Adrenal gland (tissue), 7 donors: ENCODE measurements around the genes SEC14L2, MTFP1, OSBP2, SMTN and EIF4ENIF1.

GRCh38 chr22:30307104-30307320 is 17.7 kb upstream of the CASTOR1 start:
- PRO-cap, 3 experiments: no peak in any of the 3 experiments
- RAMPAGE, long total RNA, 4 experiments: no peak in any of the 4 experiments
- RRBS: no CpG with 5 or more reads among the region's 2 CpGs

- PRO-cap, 3 experiments: no peak in any of the 3 experiments
- RAMPAGE, long total RNA, 4 experiments: no peak in any of the 4 experiments
- RRBS: no CpG with 5 or more reads among the region's 7 CpGs
These were observed 16.2 kb downstream of the TBC1D10A start for GRCh38 chr22:30310428-30310959.

DNA sequence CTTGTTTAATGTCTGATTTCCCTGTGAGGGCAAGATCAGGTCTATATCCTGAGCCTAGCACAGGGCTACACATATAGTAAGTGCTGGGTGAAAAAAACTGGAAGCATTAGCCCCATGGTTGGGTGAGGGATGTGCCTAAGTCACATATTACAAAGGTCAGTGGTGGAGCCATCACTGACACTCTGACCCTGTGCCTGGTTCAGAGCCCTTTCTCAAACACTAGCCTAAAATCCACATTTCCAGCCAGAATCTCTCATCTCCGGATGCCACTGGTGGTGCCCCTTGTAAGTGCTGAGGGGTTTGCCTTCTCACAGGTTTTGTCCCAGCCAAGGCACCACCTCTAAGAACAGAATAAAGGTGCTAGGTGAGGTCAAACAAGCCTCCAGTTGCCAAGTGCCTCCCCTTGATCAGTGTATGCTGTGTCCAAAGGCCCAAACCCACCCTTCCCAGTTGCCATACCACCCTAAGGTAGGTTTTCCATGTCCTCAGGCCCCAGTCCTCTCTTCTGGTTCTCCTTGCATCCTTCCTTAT is 8.9 kb downstream of the TBC1D10A start:
- PRO-cap, 3 experiments: no peak in any of the 3 experiments
- RAMPAGE, long total RNA, 4 experiments: no peak in any of the 4 experiments
- RRBS: no CpG with 5 or more reads among the region's 1 CpG

GRCh38 chr22:30375287-30375717 is 11.9 kb downstream of the RNF215 start:
- PRO-cap, 3 experiments: no peak in any of the 3 experiments
- RAMPAGE, long total RNA, 4 experiments: no peak in any of the 4 experiments
- RRBS: 87% methylated on average over 4 of the region's 10 CpGs

- PRO-cap, 3 experiments: peak in 3 of 3 experiments; most common plus-strand start chr22:30397018 (in 3); most common minus-strand start chr22:30396870 (in 1)
- RAMPAGE, long total RNA, 4 experiments: start-site peak on the plus strand in 2 of 4 experiments, at chr22:30396984-30397051 at its widest, 13 to 30 reads per replicate
- RRBS: no CpG with 5 or more reads among the region's 38 CpGs
These were observed at the start of gene SEC14L2 for GRCh38 chr22:30396591-30397262. TSS of gene SEC14L2 (plus strand) at chr22:30397018.

- PRO-cap, 3 experiments: no peak in any of the 3 experiments
- RAMPAGE, long total RNA, 4 experiments: no peak in any of the 4 experiments
- RRBS: no CpG with 5 or more reads among the region's 6 CpGs
These were observed 12.2 kb downstream of the SEC14L2 start for GRCh38 chr22:30408978-30409517.

DNA sequence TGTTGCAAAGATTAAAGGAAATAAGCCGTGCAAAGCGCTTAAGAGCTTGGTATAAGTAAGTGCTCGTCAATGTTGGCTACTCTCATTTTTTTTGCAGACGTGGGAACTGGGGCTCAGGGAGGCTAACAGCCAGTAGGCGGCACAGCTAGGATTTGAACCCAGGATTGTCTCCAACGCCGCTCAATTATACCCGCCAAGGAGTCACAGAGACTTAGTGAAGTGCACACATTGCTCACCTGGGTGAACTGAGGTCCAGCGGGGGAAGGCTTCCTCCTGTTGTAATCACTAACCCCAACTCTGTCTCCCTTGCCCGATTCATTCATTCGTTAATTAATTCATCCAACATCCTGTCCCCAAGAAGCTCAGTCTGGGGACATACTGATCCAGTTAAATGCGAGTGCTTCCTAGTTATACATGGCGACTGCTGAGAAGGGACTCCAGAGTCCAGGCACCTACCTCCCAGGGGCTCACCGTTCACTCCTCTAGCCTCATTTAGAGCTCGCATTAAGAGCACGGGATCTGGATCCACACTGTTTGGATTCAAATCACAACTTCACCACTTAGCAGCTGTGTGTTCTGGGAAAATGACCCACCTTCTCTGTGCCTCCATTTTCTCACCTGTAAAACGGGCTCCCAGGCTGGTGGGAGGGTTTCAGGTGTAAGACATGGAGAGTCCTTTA is 856 bp upstream of the MTFP1 start:
- PRO-cap, 3 experiments: no peak in any of the 3 experiments
- RAMPAGE, long total RNA, 4 experiments: no peak in any of the 4 experiments
- RRBS: no CpG with 5 or more reads among the region's 17 CpGs

DNA sequence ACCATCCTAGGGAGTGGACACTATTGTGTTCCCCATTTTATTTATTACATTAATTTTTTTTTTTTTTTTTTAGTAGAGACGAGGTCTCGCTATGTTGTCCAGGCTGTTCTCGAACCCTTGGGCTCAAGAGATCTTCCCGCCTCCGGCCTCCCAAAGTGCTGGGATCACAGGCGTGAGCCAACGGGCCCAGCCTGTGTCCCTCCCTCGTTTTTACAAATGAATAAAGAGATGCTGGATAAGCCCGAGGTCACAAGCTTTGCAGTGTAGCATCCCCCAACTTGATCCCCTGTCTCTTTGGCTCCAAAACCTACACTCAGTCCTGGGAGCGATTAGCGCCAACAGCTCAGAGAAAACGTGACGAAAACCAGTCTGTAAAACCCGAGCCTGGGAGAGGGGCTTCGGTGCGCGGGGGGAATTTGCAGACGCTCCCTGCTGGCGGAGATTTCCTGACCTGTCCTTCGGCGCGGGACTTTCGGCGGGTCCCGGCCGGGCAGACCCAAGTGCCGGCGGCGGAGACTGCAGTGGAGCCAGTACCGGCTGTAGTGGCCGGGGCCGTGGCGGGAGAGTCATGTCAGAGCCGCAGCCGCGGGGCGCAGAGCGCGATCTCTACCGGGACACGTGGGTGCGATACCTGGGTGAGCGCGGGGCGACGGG is at the start of gene MTFP1:
MTFP1 (plus strand) TSS at position 457 of the 654 bp plus-strand sequence.
- PRO-cap, 3 experiments: peak in 3 of 3 experiments; most common plus-strand start position 499 of the sequence (in 3); most common minus-strand start position 544 of the sequence (in 2)
- RAMPAGE, long total RNA, 4 experiments: start-site peak on the plus strand in 4 of 4 experiments, centred at positions 458 to 481 of the sequence, 37 to 93 reads per replicate
- RRBS: under 1% methylated on average over 14 of the region's 46 CpGs

GRCh38 chr22:30425966-30426845 is 638 bp downstream of the MTFP1 start:
- PRO-cap, 3 experiments: peak in 3 of 3 experiments; most common plus-strand start chr22:30426212 (in 1); most common minus-strand start chr22:30426419 (in 3)
- RAMPAGE, long total RNA, 4 experiments: no peak in any of the 4 experiments
- RRBS: 2% methylated on average over 2 of the region's 41 CpGs

DNA sequence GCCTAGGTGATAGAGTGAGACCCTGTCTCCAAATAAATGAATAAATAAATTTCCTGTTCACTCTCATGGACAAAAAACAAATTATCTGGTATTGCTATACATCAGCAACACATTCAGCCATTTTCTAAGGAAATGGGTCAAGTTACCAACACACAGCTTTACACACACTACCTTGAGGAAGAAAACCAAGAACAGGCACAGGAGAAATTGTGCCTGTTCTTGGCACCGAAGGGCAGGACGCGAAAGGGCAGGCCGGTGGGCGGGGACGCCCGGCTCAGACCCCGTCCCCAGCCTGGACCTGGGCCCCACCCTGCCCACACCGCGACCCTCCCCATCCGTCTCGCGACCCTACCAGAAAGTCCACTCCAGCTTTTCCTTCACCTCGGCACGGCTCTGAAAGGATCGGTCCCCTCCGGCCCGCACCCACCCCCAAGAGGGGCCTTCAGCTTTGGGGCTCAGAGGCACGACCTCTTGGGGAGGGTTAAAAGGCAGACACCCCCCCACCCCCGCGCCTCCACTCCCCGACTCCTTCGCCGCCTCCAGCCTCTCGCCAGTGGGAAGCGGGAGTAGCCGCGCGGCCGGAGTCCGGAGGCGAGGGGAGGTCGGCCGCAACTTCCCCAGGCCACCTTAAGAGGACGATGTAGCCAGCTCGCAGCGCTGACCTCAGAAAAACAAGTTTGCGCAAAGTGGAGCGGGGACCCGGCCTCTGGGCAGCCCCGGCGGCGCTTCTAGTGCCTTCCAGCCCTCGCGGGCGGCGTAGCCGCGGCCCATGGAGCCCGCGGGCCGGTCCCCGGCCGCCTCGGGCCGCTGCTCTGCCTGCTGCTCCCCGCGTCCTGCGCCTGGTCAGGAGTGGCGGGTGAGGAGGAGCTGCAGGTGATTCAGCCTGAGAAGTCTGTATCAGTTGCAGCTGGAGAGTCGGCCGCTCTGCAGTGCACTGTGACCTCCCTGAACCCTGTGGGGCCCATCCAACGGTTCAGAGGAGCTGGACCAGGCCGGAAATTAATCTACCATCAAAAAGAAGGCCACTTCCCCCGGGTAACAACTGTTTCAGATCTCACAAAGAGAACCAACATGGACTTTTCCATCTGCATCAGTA is 4.4 kb downstream of the SEC14L6 start:
- PRO-cap, 3 experiments: peak in 3 of 3 experiments; most common plus-strand start position 757 of the sequence (in 1); most common minus-strand start position 835 of the sequence (in 3)
- RAMPAGE, long total RNA, 4 experiments: no peak in any of the 4 experiments
- RRBS: 4% methylated on average over 11 of the region's 65 CpGs

DNA sequence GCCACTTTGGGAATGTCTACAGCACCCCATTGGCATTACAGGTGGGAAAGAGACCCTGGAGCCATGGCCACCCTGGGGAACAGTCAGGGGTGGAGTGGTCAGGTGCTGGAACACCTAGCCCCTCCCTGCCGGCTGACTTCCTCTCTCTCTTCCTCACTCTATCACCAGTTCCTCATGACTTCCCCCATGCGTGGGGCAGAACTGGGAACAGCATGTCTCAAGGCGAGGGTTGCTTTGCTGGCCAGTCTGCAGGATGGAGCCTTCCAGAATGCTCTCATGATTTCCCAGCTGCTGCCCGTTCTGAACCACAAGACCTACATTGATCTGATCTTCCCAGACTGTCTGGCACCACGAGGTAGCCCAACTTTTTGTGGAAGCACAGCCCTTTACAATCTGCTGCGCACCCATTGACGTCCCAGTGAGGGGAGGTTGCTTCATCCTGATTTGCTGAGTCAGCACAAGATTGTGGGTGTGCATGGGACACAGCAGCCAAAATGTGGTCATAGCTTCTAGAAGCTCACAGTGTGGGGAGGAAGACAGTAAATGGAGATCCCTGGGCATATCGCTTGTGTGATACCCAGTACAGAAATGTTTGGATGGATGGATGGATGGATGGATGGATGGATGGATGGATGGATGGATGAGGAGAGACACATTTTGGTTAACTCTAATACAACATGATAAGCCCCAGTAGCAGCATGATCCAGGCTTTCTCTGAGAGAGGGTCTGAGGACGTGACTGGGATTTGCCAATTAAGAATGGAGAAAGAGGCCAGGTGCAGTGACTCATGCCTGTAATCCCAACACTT is 8.7 kb downstream of the TCN2 start:
- PRO-cap, 3 experiments: no peak in any of the 3 experiments
- RAMPAGE, long total RNA, 4 experiments: no peak in any of the 4 experiments
- RRBS: no CpG with 5 or more reads among the region's 9 CpGs

DNA sequence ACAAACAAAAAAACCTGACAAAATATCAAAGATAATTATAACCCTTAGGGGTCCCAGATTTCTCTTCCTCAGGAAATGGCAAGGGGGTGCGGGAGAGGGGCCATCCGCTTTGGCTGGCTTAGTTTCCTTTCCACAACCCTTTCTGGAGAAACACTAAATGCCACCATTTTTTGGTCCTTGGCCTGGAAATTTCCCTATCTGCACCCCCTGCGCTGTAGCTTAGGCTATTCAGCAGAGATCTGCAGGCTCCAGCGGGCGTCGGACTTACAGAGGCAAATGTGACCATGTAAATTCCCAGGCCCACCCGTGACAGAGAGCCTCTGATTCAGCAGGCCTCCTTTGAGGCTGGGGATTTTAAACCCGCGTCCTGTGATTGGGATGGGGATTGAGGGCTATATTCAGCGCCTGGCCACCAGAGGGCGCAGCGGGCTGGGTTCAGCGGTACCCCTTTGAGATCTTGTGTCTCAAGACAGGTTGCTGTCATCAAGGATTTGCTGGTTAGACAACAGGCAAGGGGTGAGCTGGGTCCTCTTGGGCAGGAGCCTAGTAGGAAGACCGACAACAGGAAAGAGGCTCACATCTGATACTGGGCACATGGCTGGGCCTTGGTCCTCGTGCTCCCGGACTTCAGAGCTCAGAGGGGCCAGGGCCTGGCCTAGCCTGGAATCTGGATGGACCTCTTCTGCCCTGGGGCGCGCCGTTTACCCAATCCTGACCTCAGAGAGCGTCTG is 1.2 kb upstream of the SLC35E4 start:
- PRO-cap, 3 experiments: peak in 1 of 3 experiments; most common plus-strand start position 501 of the sequence (in 1)
- RAMPAGE, long total RNA, 4 experiments: no peak in any of the 4 experiments
- RRBS: no CpG with 5 or more reads among the region's 20 CpGs

DNA sequence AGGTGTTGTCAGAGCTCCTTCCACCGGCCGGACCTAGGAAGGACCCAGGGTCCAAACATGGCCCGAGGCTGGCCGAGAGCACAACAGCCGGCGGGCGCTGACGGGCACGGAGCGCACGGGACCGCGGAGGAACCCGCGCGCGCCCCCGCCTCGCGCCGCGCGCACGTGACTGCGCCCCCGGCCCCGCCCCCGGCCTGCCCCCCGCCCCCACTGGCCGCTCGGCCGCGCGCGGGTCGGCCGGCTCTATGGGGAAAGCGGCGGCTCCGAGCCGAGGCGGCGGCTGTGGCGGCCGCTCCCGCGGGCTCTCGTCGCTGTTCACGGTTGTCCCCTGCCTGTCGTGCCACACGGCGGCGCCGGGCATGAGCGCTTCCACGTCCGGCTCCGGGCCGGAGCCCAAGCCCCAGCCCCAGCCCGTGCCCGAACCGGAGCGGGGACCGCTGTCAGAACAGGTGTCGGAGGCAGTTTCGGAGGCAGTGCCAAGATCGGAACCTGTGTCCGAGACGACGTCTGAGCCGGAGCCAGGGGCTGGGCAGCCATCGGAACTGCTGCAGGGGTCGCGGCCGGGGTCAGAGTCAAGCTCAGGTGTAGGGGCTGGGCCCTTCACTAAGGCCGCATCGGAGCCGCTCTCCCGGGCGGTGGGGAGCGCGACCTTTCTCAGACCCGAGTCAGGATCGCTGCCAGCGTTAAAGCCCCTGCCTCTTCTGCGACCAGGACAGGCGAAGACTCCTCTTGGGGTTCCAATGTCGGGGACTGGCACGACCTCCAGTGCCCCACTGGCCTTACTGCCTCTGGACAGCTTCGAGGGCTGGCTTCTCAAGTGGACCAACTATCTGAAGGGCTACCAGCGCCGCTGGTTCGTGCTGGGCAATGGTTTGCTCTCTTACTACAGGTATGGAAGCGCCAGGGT is at the start of gene OSBP2:
OSBP2 (plus strand) TSS at position 210 of the 907 bp plus-strand sequence.
- PRO-cap, 3 experiments: peak in 3 of 3 experiments; most common plus-strand start position 210 of the sequence (in 3); most common minus-strand start position 167 of the sequence (in 3)
- RAMPAGE, long total RNA, 4 experiments: start-site peak on the plus strand in 1 of 4 experiments, centred at position 540 of the sequence, 26 reads per replicate
- RRBS: 2% methylated on average over 46 of the region's 95 CpGs

GRCh38 chr22:30969351-30970313 is 1.1 kb upstream of the MORC2 start:
- PRO-cap, 3 experiments: peak in 3 of 3 experiments; most common plus-strand start chr22:30969569 (in 2); most common minus-strand start chr22:30969525 (in 2)
- RAMPAGE, long total RNA, 4 experiments: no peak in any of the 4 experiments
- RRBS: 1% methylated on average over 45 of the region's 76 CpGs

DNA sequence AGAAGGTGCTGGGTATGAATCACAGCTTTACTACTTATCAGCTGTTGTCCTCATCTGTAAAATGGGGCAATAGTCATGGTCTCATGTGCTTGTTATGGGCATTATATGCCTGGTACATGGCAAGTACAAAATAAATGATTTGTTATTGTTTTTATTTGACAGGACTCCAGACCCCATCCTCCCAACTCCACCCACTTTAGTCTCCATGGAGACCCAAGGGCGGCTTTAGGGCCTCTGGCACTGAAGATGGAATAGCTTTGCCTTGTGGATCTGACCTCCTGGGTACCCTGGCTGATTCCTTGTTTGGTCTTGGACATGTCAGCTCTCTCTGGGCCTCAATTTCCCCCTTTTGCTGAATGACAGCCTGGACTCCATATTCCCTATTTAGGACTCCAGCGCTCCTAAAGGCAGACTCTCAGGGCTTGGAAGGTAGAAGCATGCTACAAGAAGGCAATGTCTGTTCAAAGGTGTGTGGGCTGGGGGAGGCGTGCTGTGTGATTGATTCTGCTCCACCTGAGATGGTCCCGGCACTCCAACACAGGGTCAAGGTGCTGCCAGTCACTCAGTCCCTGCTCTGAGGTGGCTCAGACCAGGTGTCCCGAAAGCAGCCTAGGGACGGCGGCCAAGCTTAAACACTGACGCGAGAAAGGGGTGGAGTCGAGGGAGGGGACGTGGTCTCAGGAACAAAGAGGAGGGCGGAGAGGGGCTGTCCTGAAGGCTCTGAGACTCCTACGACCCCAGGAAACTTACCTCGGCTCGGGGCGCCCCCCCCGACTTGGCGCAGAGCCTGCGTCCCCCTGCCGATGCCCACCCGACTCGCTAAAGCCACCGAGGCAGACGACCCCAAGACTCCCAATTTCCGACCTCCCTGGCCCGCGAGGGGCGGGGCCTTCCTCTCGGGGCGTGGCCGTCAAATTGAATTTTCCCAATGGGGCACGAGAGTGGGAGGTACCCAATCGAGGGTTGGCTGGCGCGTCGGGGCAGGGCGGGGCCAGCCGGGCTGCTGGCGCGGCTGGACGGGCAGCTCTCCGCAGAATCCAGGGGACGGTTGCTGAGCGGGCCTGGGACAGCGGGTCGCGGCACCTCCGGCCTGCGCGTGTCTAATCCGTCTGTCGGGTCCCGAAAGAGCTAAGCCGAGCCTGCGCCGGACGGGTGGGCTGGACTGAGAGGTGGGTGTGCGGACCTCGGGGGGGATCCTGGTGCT is at the start of gene SMTN:
SMTN (plus strand) TSS at position 1,031 of the 1,204 bp plus-strand sequence.
- PRO-cap, 3 experiments: peak in 3 of 3 experiments; most common plus-strand start position 1,031 of the sequence (in 3); most common minus-strand start position 877 of the sequence (in 3)
- RAMPAGE, long total RNA, 4 experiments: start-site peak on the plus strand in 4 of 4 experiments, centred at positions 1,033 to 1,047 of the sequence, 44 to 101 reads per replicate
- RRBS: 1% methylated on average over 21 of the region's 59 CpGs

GRCh38 chr22:31081861-31082995 is 1.1 kb downstream of the SMTN start:
- PRO-cap, 3 experiments: peak in 3 of 3 experiments; most common plus-strand start chr22:31082941 (in 2); most common minus-strand start chr22:31082372 (in 3)
- RAMPAGE, long total RNA, 4 experiments: no peak in any of the 4 experiments
- RRBS: no CpG with 5 or more reads among the region's 11 CpGs

DNA sequence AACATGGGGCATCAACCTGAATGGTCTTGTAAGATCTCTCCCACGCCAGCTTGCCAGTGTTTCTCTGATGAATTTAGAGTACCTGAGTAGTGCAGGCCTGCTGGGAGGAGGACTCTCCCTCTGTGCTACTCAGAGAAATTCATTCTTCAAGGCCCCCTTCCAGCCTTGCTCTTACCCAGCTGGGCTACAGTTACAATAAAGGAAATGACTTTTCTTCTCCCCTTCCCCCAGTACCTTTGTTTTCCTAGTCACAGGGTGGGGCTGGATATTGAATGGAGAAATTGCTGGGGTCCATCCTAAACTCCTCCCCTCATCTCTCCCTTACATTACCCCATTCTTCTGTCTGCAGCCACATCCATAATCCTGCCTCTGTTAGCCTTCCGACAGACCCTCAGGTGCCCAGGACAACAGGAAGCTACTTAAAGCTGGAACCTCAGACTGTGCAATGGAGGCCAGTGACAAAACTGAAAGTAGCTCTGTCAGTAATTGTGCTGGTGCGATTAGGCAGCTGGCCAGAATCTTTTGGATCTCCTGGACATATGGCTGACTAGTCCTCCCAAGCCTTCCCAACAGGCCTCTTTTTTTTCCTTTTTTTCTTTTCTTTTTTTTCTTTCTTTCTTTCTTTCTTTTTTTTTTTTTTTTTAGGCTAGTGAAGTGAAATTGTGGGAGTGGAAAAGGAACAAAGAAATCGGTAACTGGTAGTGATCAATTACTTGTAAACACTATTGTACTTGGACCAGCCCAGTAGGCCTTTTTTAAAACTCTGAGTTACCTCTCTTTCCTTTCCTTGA is 17.5 kb downstream of the LIMK2 start:
- PRO-cap, 3 experiments: no peak in any of the 3 experiments
- RAMPAGE, long total RNA, 4 experiments: no peak in any of the 4 experiments
- RRBS: no CpG with 5 or more reads among the region's 4 CpGs

DNA sequence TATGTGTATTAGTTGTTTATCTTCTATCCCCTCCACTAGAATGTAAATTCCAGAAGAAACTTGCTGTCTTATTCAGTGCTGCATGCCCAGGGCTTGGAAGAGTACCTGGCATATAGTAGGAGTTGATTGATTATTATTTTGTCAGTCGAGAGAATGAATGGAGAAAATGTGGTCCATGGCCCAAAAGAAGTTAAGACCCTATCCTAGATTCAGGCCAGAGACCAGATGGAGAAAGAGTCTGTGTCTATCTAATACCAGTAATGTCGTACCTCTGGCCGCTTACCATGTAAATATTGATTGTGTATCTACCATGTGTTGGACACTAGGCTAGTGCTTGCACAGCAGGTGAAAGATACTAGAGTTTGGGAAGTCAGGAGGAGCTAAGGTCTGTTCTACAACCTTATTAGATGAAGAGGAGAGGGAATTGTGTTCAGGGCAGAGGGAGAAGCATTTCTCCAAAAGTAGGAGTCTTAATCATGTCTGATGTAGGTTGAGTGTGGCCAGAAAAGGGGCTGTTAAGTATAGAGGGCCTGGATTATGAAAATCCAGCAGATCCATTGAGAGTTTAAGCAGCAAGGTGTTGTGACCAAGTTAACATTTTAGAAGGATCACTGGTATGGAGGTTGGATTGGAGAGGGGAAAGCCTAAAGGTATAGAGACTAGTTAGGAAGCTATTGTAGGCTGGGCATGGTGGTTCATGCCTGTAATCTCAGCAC is 31.8 kb downstream of the PIK3IP1 start:
- PRO-cap, 3 experiments: no peak in any of the 3 experiments
- RAMPAGE, long total RNA, 4 experiments: no peak in any of the 4 experiments
- RRBS: no CpG with 5 or more reads among the region's 3 CpGs

DNA sequence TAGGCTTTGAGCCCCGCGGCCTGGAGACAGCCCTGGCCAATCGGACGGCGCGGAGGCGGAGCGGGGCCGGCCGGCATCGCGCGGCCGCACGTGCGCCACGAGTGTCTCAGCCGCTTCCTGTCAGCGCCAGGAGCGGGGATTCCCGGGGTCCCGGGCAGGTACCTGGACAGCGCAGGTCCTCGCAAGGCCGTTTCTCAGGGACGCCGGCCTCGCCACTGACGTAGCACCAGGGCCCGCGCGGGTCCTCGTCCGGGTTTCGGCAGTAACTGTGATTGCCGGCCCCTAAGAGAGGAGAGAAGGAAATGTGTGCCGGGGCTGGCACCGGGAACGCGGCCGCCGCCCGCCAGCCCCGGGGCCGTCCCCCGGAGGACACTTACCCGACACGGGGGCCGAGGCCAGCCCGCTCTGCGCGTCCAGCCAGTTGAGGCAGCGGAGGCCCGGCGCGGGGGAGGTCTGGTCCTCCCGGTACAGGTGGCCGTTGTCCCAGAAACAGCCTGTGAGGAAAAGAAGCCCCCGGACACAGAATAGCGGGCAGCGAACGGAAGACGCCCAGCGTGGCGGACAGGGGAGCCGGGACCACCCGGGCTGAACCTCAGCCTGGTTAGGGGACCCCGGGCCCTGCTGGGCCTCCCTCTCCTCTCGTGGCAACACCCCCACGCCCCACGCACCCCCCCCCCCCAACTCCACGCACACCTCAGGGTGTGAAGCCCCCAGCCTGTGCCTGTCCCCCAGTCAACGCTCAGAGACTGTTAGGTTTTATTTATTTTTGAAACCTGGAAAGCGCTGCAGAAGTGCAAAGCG is 1.3 kb downstream of the PIK3IP1 start:
- PRO-cap, 3 experiments: peak in 3 of 3 experiments; most common plus-strand start position 104 of the sequence (in 3)
- RAMPAGE, long total RNA, 4 experiments: start-site peak on the plus strand in 2 of 4 experiments, centred at positions 105 to 106 of the sequence, 7 to 11 reads per replicate
- RRBS: 3% methylated on average over 43 of the region's 75 CpGs

- PRO-cap, 3 experiments: peak in 3 of 3 experiments; most common plus-strand start chr22:31489139 (in 2); most common minus-strand start chr22:31489809 (in 2)
- RAMPAGE, long total RNA, 4 experiments: start-site peak on the minus strand in 3 of 4 experiments, at chr22:31489746-31489792 at its widest, 23 to 55 reads per replicate
- RRBS: 1% methylated on average over 60 of the region's 118 CpGs
These were observed at the start of gene EIF4ENIF1 for GRCh38 chr22:31488957-31490037. TSS of gene EIF4ENIF1 (minus strand) at chr22:31489842.